Measurements from ENCODE around the genes RRBP1 and BANF2.

- PRO-cap = no peak
- RAMPAGE, long total RNA = no peak
- RRBS = no CpG with 5 or more reads among the region's 3 CpGs
Measured at GRCh38 chr20:13875343-13875887, 90.6 kb downstream of the NDUFAF5 start.

GRCh38 chr20:15639583-15640135, 933.6 kb downstream of the KIF16B start:
- PRO-cap = no peak
- RAMPAGE, long total RNA = no peak
- RRBS = no CpG with 5 or more reads among the region's 1 CpG

DNA sequence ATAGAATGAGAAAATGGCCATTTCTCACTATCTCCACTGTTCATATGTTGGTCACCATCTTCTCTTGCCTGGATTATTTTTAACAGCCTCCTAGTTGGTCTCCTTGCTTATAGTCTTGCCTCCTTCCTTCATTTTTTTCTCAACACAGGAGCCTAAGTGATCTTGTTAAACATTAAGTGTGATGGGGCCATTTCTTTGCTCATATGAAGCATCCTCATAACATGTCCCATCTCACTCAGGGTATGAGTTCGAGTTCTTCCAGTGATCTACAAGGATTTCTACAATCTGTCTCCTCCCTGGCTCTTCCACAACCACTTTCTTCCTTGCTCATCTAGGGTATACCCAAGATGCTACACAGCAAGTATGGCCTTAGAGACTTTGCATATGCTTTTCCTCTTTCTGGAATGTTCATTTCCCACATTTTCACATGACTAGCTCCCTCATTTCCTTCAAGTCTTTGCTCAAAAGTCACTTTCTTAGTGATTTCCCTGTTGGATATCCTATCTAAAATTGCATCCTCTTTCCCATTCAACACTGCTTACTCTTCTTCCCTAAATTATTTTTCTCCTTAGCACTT, 233.4 kb downstream of the KIF16B start:
- PRO-cap = no peak
- RAMPAGE, long total RNA = no peak
- RRBS = no CpG with 5 or more reads among the region's 1 CpG

GRCh38 chr20:16530133-16530506, 43.1 kb downstream of the KIF16B start:
- PRO-cap = no peak
- RAMPAGE, long total RNA = no peak
- RRBS = no CpG with 5 or more reads among the region's 8 CpGs

DNA sequence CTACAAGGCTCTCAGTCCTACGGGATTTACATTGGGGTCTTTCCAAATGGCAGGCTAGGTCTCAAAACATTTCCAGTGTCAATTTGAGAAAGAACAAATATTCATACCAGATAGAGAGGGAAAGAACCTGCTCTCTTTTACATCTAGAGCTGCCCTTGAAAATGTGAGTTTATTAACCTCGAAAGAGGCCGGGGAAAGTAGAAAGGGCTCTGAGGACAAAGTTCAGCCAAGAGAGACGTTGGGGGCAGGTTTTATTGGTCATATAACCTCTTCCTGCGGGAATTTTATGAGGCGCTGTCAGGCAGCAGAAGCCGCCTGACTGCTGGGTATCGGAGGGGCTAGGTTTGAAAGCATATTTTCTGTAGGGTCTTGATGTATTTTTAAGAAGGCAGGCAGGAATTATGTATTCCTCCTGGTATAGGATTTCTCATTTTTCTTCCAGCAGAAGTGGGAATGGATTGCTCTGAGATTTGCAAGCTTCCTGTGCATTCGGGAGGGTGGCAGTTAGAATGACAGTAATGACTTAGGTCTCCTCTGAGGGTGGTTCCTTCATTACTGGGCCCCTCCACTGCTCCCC, 34.4 kb upstream of the KIF16B start:
- PRO-cap = no peak
- RAMPAGE, long total RNA = no peak
- RRBS = no CpG with 5 or more reads among the region's 9 CpGs

- PRO-cap = no peak
- RAMPAGE, long total RNA = no peak
Measured at GRCh38 chr20:16898239-16898608, 150.1 kb downstream of the OTOR start.

DNA sequence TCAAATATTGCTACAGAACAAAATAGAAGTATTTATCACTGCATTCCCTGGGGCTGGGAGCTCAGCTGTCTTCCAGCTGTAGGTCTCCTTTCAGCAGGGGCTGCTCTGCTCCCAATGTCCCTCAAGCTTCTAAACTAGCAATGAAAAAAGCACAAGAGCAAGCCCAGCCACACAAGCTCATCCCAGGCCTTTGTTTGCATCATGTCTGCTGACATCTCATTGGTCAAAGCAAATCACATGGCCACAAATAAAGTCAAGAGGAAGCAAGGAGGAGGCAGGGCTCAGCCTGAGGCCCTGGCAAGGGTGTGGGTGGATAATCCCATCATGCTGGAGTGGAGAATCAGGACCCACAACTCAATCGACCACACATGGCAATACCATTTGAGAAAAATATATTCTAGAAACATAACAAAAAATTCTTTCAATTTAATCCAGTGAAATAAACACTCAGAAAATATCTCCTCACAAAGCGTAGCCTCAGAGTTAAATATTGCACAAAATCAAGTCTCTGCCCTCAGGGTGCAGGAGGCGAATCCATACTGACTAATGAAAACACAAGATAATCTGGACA, 2.3 kb upstream of the BFSP1 start:
- PRO-cap = no peak
- RAMPAGE, long total RNA = no peak
- RRBS = no CpG with 5 or more reads among the region's 3 CpGs

- PRO-cap = no peak
- RAMPAGE, long total RNA = no peak
- RRBS = no CpG with 5 or more reads among the region's 2 CpGs
Measured at GRCh38 chr20:17590070-17590753, 20.3 kb downstream of the DSTN start.

DNA sequence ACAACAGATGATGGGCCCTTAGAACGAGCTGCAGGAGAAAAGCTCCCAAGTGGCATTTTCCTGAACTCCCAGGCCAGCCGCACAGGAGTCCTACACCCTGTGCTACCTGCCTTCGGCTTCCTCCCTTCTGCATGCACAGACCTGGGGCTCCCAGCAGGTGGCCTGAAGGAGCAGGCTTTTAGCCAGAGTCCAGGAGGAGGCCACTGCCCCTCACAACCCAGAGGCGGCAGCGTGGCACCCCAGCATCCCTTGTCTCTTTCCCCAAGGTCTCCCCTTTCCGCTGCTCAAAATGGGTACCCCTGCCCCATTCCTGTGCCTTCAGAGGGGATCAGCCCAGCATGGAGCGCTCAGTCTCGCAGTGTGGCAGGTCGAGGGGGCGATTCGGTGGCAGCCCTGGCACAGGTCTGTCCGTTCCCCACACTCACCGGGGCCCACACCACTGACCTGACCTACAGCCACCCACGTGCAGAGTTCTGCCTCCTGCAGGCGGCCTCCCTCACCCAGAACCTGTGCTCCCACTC, 41.6 kb downstream of the DSTN start:
- PRO-cap = no peak
- RAMPAGE, long total RNA = no peak
- RRBS = no CpG with 5 or more reads among the region's 15 CpGs

GRCh38 chr20:17614350-17614918, 44.6 kb downstream of the DSTN start:
- PRO-cap = no peak
- RAMPAGE, long total RNA = no peak
- RRBS = 16% methylated on average over 5 of the region's 21 CpGs

DNA sequence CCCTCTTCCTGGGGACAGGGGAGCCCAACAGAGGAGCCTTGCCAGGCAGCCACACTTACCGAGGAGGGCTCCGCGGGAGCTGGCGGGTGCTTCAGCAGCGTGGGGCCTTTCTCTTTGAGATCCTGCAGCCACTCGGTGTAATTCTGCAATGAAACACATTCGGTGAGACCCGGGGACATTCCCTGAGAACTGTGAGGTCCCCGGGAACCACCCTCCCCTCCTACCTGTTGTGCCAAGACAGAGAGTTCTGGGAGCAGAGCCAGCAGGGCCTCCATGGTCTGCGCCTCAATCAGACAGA, 51.7 kb downstream of the DSTN start:
- PRO-cap = no peak
- RAMPAGE, long total RNA = no peak
- RRBS = no CpG with 5 or more reads among the region's 10 CpGs

DNA sequence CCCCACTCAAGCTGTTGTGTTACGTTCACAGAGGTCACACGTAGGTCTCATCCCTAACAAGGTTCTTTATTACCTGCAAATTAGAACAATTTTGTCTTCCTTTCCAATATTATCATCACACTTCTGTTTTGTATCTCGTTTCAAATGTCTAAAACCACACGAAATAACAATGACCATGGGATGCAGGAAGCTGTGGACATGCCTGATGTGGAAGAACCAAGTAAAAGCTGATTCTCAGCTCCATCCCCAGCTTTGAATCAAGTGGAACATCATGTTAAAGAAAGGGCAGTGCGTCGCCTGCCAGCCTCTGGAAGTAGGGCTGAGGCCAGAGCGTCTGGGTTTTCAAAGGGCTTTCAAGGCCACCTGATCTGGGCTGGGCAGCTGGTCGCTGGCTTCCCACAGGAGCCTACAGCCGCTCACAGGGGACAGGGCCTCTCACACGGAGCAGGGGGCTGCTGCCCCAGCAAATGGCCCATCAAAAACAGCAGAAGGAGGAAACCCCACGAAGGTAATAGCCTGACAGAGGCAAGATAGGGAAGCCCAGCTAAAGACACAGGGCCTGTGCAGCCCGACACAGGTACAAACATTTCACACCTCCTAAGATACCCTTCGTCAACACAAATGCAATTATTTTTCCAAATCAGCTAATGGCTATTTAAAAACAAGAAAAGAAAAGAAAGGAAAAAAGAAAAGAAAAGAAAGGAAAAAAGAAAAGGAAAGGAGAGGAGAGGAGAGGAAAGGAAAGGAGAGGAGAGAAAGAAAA, 25.0 kb downstream of the RRBP1 start:
- PRO-cap = no peak
- RAMPAGE, long total RNA = no peak
- RRBS = no CpG with 5 or more reads among the region's 13 CpGs

GRCh38 chr20:17681398-17682070, 508 bp downstream of the RRBP1 start:
- PRO-cap = bidirectional peak, plus-strand start at chr20:17682036, minus-strand start at chr20:17682019
- RAMPAGE, long total RNA = no peak
- RRBS = 1% methylated on average over 65 of the region's 105 CpGs

GRCh38 chr20:17682071-17682400, at the start of gene RRBP1:
TSS of gene RRBP1 (minus strand) at chr20:17682242.
- PRO-cap = bidirectional peak, plus-strand start at chr20:17682613, minus-strand start at chr20:17682242
- RAMPAGE, long total RNA = no peak
- RRBS = 2% methylated on average over 27 of the region's 45 CpGs

GRCh38 chr20:17682401-17683170, 544 bp upstream of the RRBP1 start:
- PRO-cap = bidirectional peak, plus-strand start at chr20:17682613, minus-strand start at chr20:17682242
- RAMPAGE, long total RNA = no peak
- RRBS = 2% methylated on average over 9 of the region's 50 CpGs

DNA sequence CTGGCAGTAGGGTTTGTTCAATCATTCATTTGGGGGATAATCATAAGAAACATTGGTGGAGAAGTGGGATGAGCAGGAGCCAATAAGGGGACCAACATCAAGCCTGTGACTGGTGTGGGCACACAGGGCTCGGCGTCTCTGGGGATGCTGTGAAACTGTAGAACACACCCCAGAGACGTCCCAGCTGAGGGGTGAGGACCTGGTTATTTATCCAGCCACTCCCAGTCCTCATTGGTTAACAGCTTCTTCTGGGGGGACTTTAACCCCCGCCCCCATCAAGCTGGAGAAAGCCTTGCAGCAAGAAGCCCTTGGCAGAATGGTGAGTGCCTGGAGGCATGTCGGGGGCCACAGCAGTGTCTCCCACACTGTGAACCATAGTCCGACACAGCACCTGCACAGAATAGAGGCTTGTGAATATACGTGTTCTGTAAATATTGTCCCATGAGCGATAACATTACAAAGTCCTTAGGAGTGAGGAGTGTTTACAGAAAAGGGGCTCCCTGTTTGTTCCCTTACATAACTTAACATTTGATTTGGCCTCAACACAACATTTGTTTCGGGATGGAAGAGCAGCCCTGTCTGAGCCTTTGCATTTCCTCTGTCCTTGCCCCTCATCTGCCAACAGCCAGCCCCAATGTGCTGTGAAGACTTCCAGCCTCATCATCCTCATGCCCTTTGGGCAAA, 2.1 kb upstream of the RRBP1 start:
- PRO-cap = no peak
- RAMPAGE, long total RNA = no peak
- RRBS = no CpG with 5 or more reads among the region's 9 CpGs

- PRO-cap = no peak
- RAMPAGE, long total RNA = no peak
- RRBS = no CpG with 5 or more reads among the region's 3 CpGs
Measured at GRCh38 chr20:17699676-17700219, at the start of gene BANF2. TSS of gene BANF2 (plus strand) at chr20:17699966.

GRCh38 chr20:17821788-17822499, 122.2 kb downstream of the BANF2 start:
- PRO-cap = no peak
- RAMPAGE, long total RNA = no peak
- RRBS = no CpG with 5 or more reads among the region's 9 CpGs

DNA sequence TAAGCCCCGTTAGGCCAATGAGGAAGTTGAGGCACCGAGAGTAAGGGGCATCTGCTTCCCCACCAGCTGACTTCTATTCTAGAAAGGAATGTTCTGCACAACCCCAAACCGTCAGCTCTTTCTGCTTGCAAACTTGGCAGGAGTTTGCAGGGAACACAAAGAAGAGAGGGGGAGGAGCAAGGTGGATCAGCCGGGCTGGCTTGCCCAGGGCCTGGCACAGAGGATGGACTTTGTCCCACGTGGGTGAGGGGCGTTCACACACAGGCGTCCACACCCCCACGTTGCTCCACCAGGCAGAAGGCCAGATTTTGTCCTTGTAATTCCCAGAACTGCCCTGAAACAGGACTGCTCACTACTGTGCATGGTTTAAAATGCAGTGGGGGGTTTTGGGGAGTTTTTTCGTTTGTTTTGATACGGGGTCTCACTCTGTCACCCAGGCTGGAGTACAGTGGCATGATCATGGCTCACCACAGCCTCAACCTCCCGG, 93.3 kb downstream of the SNX5 start:
- PRO-cap = no peak
- RAMPAGE, long total RNA = no peak
- RRBS = no CpG with 5 or more reads among the region's 11 CpGs

DNA sequence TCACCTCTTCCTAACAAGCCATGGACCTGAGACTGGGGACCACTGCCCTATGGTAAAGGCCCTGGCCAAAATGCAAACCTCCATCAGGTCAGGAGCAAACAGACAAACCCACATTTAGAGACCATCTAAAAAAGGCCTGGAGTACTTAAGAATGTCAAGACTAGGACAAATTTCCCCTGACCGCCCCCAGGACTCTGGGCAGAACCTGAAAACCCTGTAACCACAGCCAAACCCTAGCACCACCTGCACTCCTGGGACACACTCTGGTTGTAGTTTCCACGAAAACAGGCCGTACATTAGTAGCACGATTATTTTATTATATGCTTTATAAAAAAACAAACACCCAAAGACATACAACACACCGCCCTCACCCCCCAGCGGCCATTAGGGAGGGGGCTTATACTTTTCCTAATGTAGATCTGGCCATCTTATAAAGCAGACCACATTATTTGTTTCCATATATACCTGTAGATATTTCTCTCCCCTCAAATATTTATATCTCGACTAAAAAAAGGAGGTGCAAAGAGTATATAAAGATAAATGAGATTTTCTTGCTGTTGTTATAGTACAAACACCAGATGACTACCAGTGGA, 27.2 kb downstream of the SNX5 start:
- PRO-cap = no peak
- RAMPAGE, long total RNA = no peak
- RRBS = no CpG with 5 or more reads among the region's 7 CpGs